HTR-8/SVneo (cell line): ENCODE measurements around the gene FNIP1.

- RRBS, result no CpG with 5 or more reads among the region's 2 CpGs
These were observed 34.9 kb downstream of the CDC42SE2 start for GRCh38 chr5:131298712-131299238.

DNA sequence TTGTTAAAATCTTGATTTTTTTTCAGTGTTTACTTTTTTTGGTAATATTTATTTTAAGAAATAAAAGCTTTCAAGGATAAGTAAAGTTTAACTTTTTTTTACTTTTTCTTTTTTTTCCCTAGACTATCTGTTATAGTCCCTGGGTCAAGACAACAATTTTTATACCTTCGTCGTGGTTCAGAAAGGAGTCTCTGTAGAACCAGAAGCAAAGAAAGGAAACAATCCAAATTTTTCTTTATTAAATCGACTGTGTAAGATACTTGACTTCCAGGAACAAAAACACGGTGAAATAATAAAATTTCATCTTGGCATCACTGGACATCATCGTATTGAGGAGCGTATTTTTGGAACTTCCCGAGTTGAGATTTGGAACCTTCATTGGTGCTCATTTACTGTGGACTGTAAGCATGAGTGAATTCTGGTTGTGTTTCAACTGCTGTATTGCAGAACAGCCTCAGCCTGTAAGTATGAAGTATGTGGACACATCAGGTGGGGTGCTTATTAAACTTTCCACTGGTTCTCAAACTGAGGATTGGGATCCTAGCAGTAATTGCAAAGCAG is 95.3 kb downstream of the CDC42SE2 start:
- RRBS, result no CpG with 5 or more reads among the region's 7 CpGs

- RRBS, result no CpG with 5 or more reads among the region's 3 CpGs
These were observed 127.0 kb downstream of the RAPGEF6 start for GRCh38 chr5:131507953-131508465.

GRCh38 chr5:131677012-131677794 is 42.2 kb upstream of the RAPGEF6 start:
- RRBS, result no CpG with 5 or more reads among the region's 6 CpGs

GRCh38 chr5:131727677-131728404 is 69.0 kb downstream of the FNIP1 start:
- RRBS, result no CpG with 5 or more reads among the region's 7 CpGs

- RRBS, result no CpG with 5 or more reads among the region's 1 CpG
These were observed 49.1 kb downstream of the FNIP1 start for GRCh38 chr5:131747658-131748080.

GRCh38 chr5:131786549-131786924 is 10.3 kb downstream of the FNIP1 start:
- RRBS, result no CpG with 5 or more reads among the region's 5 CpGs

DNA sequence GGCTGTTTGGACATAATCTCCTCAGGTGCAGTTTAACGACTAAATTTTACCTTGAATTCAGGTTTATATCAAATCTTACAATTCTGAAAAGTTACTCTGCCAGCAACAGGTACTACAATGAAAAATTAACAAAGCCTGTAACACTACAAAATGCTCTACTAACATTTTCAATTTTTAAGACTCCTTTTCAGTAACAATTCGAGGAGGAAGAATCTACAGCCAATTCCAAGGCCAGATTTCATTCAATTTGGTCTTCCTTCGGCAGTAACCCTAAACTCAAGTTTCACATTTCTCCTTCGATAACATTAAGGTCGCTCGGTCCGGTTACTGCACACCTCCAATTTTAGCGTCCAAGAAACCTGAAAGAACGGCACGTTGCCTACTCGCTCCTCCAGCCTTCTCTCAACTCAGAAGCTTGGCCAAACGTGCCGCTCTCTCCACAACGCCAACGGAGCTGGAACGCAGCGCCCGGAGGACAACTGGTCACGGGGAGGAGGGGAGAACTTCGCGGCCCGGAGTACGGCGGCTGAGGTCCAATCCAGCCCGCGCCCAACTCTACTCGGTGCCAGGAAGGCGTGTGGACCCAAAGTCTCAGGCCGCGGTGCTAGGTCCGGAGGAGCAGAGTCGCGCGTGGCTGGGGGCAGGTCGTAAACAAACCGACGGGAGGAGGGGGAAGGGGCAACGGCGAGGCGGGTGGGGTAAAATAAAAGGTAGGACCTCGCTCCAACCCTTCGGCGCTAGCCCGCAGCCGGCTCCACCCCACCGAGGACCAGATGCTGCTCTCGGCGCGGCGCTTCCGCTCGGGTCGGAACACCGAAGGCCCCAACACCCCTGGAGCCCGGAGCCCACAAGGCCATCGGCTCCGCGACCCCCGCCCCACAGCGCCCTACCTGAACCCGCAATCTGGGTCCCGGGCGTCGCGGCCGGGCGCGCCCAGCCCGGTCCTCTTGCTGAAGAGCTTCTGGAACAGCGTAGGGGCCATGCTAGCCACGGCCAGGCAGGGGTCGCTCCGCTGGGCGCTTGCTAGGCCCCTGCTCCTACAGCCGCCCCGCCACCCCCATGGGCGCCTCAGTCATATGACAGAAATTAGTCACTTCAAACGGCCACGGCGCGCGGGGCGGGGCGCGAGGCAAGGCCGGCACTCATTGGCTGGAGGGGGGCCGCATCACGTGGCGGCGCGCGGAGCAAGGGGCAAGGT is at the start of gene FNIP1:
Gene FNIP1, minus strand, starts transcription at position 1,078 of the 1,198 bp plus-strand sequence.
- RRBS, result 2% methylated on average over 26 of the region's 92 CpGs

DNA sequence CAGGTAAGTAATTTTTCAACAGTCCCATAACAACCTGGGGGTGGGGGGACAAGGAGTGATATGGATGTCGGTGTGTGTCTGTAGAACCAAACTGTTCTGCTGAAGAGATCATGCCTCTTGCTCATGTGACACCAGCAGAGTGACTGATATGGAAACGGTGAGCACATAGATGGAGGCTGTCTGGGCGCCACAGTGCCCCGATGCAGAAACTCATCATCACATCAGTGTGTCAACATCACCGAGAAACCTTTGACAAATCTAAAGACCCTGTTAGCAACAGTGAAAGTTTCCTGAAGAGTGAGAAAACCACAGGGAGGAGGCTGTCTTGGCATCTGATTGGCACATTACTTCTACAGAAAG is 25.4 kb downstream of the CSF2 start:
- RRBS, result no CpG with 5 or more reads among the region's 5 CpGs

DNA sequence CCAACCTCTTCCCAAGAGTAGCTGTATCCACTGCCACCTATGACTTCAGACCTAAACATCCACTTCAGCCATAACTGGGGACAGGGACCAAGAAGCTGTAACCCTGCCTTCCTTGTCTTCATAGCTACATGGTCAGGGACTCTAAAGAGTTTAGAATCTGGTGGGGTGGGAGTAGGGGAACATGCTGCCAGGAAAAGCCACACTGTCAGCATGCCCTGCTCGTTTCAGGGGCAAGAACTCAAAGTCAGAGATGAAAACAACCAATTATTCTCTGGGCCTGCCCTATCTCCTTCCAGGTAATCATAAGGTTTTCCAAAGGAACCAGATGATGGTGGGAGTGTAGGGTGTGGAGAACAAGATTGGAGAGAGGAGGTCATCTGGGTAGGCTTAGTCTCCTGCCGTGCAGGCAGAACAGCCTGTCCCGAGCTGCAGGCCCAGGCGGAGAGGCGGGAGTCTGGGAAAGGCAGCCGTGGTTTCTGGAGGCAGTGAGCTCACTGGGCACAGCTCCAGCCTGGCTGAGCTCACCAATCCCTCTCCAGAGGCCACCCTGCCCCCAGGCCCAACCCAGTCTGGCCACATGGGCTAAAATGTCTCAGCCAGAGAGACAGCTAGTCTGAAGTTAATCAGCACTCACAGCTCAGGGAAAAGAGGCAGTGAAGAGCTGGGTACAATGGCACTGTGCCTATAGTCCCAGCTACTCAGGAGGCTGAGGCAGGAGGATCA is 12.5 kb downstream of the P4HA2 start:
- RRBS, result no CpG with 5 or more reads among the region's 6 CpGs

DNA sequence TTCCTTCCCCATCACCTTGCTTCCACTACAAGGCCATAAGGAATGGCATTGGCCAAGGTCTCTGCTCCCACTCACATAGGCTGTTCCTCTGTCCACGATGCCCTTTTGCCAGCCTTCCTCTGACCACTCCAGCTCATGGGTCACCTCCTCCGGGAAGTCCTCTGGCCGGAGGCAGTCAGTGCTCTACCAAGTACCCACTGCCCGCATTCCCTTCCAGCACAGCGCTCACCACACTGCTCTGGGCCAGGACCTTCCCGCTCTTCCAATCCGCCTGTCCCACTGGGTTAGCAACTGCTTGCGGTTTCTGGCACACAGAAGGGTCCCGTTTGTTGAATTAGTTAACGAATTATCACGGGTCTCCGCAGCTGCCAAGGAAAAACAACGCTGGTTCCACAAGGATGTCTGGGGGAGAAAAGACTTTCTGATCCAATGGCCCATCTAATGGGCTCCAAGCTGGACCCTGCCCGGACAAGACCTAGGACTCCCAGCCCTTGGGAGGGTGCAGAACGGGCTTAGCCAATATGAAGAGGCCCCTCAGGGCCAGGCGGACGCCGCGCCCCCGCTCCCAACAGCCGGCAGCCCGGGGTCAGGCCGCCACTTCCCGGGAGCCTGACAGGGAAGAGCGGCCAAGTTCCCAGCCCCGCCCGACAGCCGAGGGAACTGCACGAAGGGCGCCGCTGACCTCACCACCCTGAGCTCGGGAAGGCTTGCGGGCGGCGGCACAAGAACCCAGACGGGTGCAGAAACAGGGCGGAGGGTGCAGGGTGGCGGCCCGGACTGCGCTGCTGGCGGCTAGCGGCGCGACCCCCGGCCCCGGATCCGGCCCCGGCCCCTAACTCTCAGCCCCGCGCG is 570 bp downstream of the P4HA2 start:
- RRBS, result 1% methylated on average over 18 of the region's 51 CpGs

- RRBS, result no CpG with 5 or more reads among the region's 11 CpGs
These were observed 16.5 kb downstream of the PDLIM4 start for GRCh38 chr5:132273979-132274477.

- RRBS, result 2% methylated on average over 2 of the region's 8 CpGs
These were observed 1.0 kb upstream of the SLC22A4 start for GRCh38 chr5:132293192-132293502.

- RRBS, result no CpG with 5 or more reads among the region's 7 CpGs
These were observed 4.0 kb downstream of the SLC22A4 start for GRCh38 chr5:132297932-132298766.

- RRBS, result no CpG with 5 or more reads among the region's 9 CpGs
These were observed 4.3 kb upstream of the SLC22A5 start for GRCh38 chr5:132365076-132365686.

DNA sequence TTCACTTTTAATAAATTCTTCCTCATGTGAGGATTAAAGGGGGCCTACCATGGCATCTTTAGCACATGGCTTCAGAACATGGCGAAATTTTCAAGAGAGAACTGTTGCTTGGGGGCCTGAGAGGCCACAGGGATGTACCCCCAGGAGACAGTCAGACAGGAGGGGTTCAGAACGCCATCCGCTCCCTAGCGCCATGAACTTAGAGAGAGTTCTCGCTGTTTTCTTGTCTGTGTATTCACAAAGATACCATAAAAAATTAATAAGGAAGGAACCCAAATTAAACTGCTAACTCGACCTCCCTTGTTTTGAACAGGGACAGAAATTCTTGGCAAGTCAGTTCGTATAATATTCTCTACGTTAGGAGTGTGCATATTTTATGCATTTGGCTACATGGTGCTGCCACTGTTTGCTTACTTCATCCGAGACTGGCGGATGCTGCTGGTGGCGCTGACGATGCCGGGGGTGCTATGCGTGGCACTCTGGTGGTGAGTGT is 15.6 kb downstream of the SLC22A5 start:
- RRBS, result no CpG with 5 or more reads among the region's 14 CpGs

DNA sequence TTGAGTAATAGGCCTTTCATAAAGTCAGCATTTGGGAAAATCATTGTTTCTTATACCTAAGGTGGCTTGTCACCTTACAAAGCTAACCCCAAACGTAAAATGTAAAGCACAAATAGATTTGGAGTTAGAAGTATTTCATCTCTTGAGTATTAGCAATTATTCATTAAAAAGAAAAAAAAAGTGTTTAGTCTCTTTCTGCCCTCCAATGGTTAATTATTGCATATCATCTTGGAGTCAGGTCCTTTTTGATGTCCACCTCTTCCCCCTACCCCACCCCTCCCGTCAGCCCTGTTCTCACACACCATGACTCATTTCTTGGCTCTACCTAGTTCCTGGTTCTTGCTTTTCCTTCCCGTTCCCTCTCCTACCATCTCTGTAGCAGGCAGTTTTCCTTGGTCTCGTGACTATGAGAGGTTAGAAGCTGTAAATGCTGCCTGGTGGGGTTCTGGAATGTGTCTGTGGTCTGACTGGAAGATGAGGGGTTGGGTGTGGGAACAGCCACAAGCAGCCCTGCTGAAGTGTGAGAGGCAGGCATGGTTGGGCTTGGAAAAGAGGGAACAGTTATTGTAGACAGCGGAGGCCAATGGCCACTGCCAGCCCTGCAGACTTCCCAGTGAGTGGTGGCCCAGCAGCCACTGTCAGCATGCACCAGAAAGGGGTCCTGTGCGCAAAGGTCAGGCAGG is 18.1 kb downstream of the SLC22A5 start:
- RRBS, result no CpG with 5 or more reads among the region's 6 CpGs

GRCh38 chr5:132411690-132411882 is 42.1 kb downstream of the SLC22A5 start:
- RRBS, result no CpG with 5 or more reads among the region's 4 CpGs

- RRBS, result no CpG with 5 or more reads among the region's 2 CpGs
These were observed 53.1 kb downstream of the IRF1 start for GRCh38 chr5:132437297-132437962.

GRCh38 chr5:132440209-132440873 is 50.2 kb downstream of the IRF1 start:
- RRBS, result no CpG with 5 or more reads among the region's 16 CpGs